ENCODE measurements around a stretch of chr10.

DNA sequence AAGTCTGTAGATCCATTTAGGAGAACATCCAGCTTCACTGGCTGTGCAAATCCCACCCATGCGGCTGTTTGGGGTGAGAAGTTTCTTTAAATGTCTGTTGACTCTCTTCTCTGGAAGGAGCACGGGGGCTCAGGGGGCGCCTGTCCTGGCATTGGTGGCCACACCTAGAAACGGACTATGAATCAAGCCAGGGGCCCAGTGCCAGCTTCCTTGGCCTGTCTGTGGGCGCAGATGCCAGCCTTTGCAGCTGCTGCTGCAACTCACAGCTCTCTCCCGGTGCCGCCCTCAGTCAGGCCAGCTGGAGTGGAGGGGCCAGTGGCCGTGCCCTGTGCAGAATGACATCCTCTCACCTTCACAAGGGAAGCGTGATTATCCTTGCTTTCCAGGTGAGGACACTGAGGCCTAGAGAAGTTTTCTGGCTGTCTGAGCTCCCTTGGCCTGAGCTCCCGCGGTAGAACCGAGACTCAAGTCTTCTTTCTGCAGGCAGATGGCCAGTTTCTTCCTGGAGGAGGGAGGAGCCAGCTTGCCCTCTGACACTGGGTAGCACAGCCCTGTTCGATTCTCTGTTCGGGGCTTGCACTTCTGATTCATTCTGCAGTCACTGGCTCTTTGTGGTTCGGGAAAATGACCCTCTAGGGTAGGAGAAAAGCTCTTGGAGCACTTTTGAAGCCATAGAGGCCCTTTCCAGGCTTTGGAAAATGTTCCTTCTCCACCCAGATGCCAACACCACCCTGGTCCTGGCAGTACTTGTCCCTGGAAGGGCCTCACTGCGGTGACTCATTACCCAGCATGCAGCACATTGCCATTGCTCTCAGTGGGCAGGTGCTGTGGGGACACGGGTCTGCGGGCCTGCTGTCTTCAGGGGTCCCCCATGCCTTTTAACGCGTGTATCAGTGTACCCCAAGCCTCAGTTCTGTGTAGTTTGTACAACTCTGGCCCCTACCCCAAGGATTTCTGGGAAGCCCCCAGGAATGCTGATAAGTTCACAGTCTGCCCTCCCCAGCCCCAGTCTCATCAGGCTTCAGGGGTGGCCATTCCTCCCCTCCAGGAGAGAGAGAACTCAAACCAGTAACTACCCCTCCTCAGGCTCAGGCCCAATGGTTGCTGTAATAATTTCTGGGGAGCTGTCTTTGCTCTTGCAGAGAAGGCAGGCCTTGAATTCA lies 11.7 kb downstream of the CHST3 start:
- RAMPAGE, long total RNA = no peak
- RRBS = no CpG with 5 or more reads among the region's 20 CpGs
PRO-cap:
- standard = no peak
- CoPRO, capped RNA only, 2 experiments = no peak in any of the 2 experiments
- CoPRO, capped and uncapped RNA, 2 experiments = no peak in any of the 2 experiments
- CoPRO, uncapped RNA only, 2 experiments = no peak in any of the 2 experiments
CAGE:
- cytosol, long polyA plus RNA = no peak
- long polyA plus RNA = no peak
- nucleolus, long total RNA = no peak
- nucleus, long polyA plus RNA = no peak

DNA sequence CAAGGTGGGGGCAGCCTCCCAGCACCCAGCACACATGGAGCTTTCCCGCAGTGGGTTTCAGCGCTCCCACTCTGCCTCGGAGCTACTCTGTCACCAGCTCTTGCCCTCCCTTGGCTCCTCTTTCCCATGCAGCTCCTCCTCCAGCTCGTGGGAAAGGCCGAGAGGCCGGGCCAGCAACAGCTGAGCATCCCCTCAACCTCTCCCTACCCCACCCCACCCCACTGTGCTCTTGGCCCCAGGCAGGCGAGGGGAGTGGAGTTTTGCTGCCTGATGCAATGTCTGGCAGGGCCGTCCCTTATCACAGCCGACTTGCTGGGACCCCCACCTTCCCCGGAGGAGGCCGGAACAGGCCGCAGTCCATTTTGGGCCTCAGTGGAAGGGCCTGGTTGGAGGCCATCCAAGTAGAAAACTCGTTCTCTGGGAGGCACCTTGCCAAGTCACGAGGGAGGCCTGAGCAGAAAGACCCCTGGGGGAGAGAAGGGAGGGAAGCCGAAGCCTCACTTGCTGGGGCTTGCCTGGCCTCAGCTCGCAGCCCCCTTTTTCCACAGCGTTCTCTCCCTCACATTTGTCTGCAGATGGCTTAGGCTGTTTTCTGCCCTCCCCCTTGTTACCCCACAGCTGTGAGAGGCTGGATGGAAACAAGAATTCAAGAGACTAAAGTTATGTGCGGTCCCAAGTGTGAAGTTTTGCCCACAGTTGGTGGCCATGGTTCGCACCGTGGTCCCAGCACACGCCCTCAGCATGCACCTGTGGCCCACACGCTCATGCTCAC lies 35.3 kb downstream of the CHST3 start:
- RAMPAGE, long total RNA = no peak
- RRBS = no CpG with 5 or more reads among the region's 22 CpGs
PRO-cap:
- standard = no peak
- CoPRO, capped RNA only, 2 experiments = no peak in any of the 2 experiments
- CoPRO, capped and uncapped RNA, 2 experiments = no peak in any of the 2 experiments
- CoPRO, uncapped RNA only, 2 experiments = no peak in any of the 2 experiments
CAGE:
- cytosol, long polyA plus RNA = no peak
- long polyA plus RNA = no peak
- nucleolus, long total RNA = no peak
- nucleus, long polyA plus RNA = no peak

DNA sequence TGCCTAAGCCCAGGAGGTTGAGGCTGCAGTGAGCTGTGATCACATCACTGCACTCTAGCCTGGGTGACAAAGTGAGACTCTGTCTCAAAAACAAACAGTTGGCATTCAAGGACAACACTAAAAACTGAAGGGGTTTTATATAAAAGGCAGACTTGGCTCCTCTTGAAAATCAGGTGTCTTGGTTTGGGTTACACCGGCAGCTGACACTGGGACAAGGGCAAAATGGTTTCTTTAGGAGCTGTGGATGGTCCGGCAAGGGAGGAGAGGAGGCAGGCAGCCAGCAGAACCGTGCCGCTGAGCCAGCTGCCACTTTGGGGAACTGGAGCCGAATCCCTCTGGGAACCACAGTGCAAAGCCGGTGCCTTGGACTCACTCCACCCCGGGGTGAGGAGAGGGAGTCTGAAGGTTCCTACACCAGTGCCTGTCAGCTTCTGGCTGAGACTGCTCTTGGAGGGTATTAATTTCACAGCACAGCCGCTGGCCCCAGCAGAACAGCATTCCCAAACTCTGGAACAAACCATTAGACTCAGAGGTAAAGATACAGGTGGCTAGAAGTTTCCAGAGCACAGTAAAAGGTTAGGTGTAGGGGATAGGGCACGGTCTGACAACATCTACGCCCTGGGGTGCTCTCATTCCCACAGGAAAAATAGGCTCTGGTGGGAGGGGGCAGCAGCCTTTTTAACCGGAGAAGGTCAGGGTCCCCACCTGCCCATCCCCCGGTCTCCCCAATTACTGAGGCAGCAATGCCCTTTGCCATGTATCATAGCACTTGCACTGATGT lies 52.8 kb downstream of the CHST3 start:
- RAMPAGE, long total RNA = no peak
- RRBS = 0% methylated on average over 1 of the region's 12 CpGs
PRO-cap:
- standard = no peak
- CoPRO, capped RNA only, 2 experiments = no peak in any of the 2 experiments
- CoPRO, capped and uncapped RNA, 2 experiments = no peak in any of the 2 experiments
- CoPRO, uncapped RNA only, 2 experiments = no peak in any of the 2 experiments
CAGE:
- cytosol, long polyA plus RNA = no peak
- long polyA plus RNA = no peak
- nucleolus, long total RNA = no peak
- nucleus, long polyA plus RNA = no peak

DNA sequence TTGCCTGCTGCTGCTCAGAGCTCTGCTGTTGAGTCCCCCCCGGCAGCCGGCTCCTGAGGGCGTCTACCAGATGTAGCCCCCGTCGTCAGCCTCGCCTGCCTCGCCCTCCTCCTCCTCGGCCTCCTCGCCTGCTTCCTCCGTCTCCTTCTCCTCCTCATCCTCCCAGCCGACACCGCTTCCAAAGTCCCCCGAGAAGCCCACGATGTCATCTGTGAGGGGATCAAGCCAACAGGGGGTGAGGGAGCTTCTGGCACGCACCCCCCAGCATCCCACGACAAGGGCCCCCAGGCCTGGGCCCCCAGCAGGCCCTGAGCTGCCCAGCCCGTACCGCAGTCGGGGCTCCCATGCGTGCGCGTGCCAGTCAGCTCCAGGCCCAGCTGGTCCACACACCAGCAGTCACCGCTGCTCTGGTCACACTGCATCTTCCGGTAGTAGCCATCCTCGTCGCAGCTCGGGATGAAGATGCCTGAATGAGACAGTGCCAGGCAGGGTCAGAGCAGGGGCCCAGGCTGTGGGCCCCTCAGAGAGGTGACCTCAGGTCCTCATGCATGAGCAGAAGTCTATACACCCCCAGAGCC lies 25.6 kb downstream of the SPOCK2 start:
- RAMPAGE, long total RNA = no peak
- RRBS = no CpG with 5 or more reads among the region's 27 CpGs
PRO-cap:
- standard = no peak
- CoPRO, capped RNA only, 2 experiments = no peak in any of the 2 experiments
- CoPRO, capped and uncapped RNA, 2 experiments = no peak in any of the 2 experiments
- CoPRO, uncapped RNA only, 2 experiments = no peak in any of the 2 experiments
CAGE:
- cytosol, long polyA plus RNA = no peak
- long polyA plus RNA = no peak
- nucleolus, long total RNA = no peak
- nucleus, long polyA plus RNA = no peak

GRCh38 chr10:72073589-72074091 lies 14.7 kb downstream of the SPOCK2 start:
- RAMPAGE, long total RNA = no peak
- RRBS = no CpG with 5 or more reads among the region's 8 CpGs
PRO-cap:
- standard = no peak
- CoPRO, capped RNA only, 2 experiments = no peak in any of the 2 experiments
- CoPRO, capped and uncapped RNA, 2 experiments = no peak in any of the 2 experiments
- CoPRO, uncapped RNA only, 2 experiments = no peak in any of the 2 experiments
CAGE:
- cytosol, long polyA plus RNA = no peak
- long polyA plus RNA = no peak
- nucleolus, long total RNA = no peak
- nucleus, long polyA plus RNA = no peak

DNA sequence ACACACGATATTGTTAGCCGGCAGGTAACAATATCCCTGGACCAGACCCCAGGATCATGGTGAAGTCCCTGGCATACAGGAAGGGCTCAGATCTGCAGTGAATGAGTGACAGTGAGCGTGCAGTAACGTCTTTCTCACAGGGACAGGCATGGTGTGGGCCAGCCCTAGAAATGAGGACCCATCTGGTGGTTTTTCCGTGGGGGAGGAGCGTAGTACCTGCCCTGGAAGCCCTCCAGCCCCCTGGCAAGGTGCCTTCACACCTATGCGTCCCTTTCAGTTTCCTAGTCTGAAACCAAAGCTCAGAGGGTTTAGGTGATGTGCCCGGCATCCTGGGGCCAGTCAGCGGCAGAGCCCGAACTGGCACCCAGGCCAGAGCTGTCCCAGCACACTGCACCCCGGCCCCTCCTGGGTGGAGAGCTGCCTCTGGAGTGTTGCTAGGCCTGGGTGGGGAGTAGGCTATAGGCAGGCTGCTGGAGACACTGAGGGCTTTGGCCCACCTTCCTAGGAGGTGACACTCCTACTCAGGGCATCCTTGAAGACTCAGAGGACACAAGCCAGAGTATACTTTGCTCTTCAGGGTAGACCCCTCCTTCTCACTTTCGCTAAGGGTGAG lies 4.2 kb downstream of the SPOCK2 start:
- RAMPAGE, long total RNA = no peak
- RRBS = 69% methylated on average over 4 of the region's 12 CpGs
PRO-cap:
- standard = no peak
- CoPRO, capped RNA only, 2 experiments = no peak in any of the 2 experiments
- CoPRO, capped and uncapped RNA, 2 experiments = no peak in any of the 2 experiments
- CoPRO, uncapped RNA only, 2 experiments = no peak in any of the 2 experiments
CAGE:
- cytosol, long polyA plus RNA = no peak
- long polyA plus RNA = no peak
- nucleolus, long total RNA = no peak
- nucleus, long polyA plus RNA = no peak

DNA sequence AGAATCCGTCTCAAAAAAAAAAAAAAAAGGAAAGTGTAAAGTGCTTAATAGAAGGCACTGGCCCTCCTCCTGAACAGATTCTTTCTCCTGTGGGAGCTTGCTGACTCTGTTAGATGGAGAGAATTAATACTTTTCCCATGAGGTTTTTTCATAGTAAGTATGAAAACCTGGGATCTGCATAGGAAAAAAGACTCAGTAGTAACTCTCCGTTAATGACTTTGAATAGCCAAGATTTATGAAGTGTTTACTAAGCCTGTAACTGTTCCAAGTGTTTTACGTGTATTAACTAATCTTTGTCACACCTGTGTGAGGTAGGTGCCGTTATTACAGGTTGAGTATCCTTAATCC lies 1.4 kb upstream of the ASCC1 start:
- RAMPAGE, long total RNA = no peak
- RRBS = no CpG with 5 or more reads among the region's 4 CpGs
PRO-cap:
- standard = no peak
- CoPRO, capped RNA only, 2 experiments = no peak in any of the 2 experiments
- CoPRO, capped and uncapped RNA, 2 experiments = no peak in any of the 2 experiments
- CoPRO, uncapped RNA only, 2 experiments = peak in 1 of 2 experiments; most common plus-strand start position 236 of the sequence (in 1)
CAGE:
- cytosol, long polyA plus RNA = no peak
- long polyA plus RNA = no peak
- nucleolus, long total RNA = no peak
- nucleus, long polyA plus RNA = no peak

- RAMPAGE, long total RNA = no peak
- RRBS = no CpG with 5 or more reads among the region's 1 CpG
PRO-cap:
- standard = no peak
- CoPRO, capped RNA only, 2 experiments = no peak in any of the 2 experiments
- CoPRO, capped and uncapped RNA, 2 experiments = no peak in any of the 2 experiments
- CoPRO, uncapped RNA only, 2 experiments = no peak in any of the 2 experiments
CAGE:
- cytosol, long polyA plus RNA = no peak
- long polyA plus RNA = no peak
- nucleolus, long total RNA = no peak
- nucleus, long polyA plus RNA = no peak
These were observed 23.0 kb upstream of the DDIT4 start for GRCh38 chr10:72250644-72251144.

- RAMPAGE, long total RNA = no peak
PRO-cap:
- standard = no peak
- CoPRO, capped RNA only, 2 experiments = no peak in any of the 2 experiments
- CoPRO, capped and uncapped RNA, 2 experiments = no peak in any of the 2 experiments
- CoPRO, uncapped RNA only, 2 experiments = no peak in any of the 2 experiments
CAGE:
- cytosol, long polyA plus RNA = no peak
- long polyA plus RNA = no peak
- nucleolus, long total RNA = no peak
- nucleus, long polyA plus RNA = no peak
These were observed 17.7 kb upstream of the DDIT4 start for GRCh38 chr10:72255948-72256480.

- RAMPAGE, long total RNA = no peak
- RRBS = no CpG with 5 or more reads among the region's 6 CpGs
PRO-cap:
- standard = no peak
- CoPRO, capped RNA only, 2 experiments = no peak in any of the 2 experiments
- CoPRO, capped and uncapped RNA, 2 experiments = no peak in any of the 2 experiments
- CoPRO, uncapped RNA only, 2 experiments = no peak in any of the 2 experiments
CAGE:
- cytosol, long polyA plus RNA = no peak
- long polyA plus RNA = no peak
- nucleolus, long total RNA = no peak
- nucleus, long polyA plus RNA = no peak
These were observed 4.8 kb downstream of the DDIT4 start for GRCh38 chr10:72278376-72279135.

DNA sequence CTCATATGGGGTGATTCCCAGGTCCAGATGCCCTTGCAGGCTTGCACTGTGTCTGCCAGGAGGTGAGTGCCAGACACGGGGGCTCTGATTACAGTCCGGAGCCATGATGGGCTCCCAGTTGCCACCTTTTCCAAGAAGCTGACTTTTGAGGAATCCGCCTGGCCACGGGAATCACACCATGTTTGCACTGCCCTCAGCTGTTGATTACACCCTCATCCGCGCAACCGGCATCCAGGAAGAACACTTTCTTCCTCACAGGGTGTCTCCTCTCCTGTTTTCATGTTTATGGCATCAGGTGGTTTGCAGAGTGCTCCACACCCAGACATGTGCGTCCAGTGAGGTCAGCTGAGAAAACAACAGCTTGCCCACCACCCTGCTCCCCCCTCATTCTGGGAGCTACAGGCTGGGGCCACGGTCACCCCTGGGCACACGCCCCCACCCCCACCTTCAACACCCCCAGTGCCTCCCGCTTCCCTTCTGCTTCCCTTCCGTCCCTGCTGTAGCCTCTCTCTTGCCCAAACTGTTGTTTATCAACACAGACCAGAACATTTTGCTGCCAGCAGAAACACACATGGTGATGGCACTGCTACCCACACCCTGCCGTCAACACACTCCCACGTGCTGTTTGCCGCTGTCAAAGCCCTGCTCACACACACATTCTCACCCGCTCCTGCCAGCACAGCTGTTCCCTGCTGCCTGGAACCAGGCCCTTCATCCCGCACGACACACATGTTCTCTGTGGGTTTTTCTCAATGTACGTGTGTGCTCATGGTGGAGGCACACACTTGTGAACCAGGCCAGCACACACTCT lies 35.8 kb downstream of the DDIT4 start:
- RAMPAGE, long total RNA = no peak
- RRBS = no CpG with 5 or more reads among the region's 19 CpGs
PRO-cap:
- standard = no peak
- CoPRO, capped RNA only, 2 experiments = no peak in any of the 2 experiments
- CoPRO, capped and uncapped RNA, 2 experiments = no peak in any of the 2 experiments
- CoPRO, uncapped RNA only, 2 experiments = no peak in any of the 2 experiments
CAGE:
- cytosol, long polyA plus RNA = no peak
- long polyA plus RNA = no peak
- nucleolus, long total RNA = no peak
- nucleus, long polyA plus RNA = no peak

- RAMPAGE, long total RNA = no peak
- RRBS = no CpG with 5 or more reads among the region's 3 CpGs
PRO-cap:
- standard = bidirectional peak, plus-strand start at chr10:72637677, minus-strand start at chr10:72637589
- CoPRO, capped RNA only, 2 experiments = no peak in any of the 2 experiments
- CoPRO, capped and uncapped RNA, 2 experiments = no peak in any of the 2 experiments
- CoPRO, uncapped RNA only, 2 experiments = no peak in any of the 2 experiments
CAGE:
- cytosol, long polyA plus RNA = no peak
- long polyA plus RNA = no peak
- nucleolus, long total RNA = no peak
- nucleus, long polyA plus RNA = no peak
These were observed 11.6 kb upstream of the MICU1 start for GRCh38 chr10:72637425-72637901.

- RAMPAGE, long total RNA = no peak
- RRBS = no CpG with 5 or more reads among the region's 7 CpGs
PRO-cap:
- standard = no peak
- CoPRO, capped RNA only, 2 experiments = no peak in any of the 2 experiments
- CoPRO, capped and uncapped RNA, 2 experiments = no peak in any of the 2 experiments
- CoPRO, uncapped RNA only, 2 experiments = no peak in any of the 2 experiments
CAGE:
- cytosol, long polyA plus RNA = no peak
- long polyA plus RNA = no peak
- nucleolus, long total RNA = no peak
- nucleus, long polyA plus RNA = no peak
These were observed 6.8 kb upstream of the OIT3 start for GRCh38 chr10:72886347-72887607.

DNA sequence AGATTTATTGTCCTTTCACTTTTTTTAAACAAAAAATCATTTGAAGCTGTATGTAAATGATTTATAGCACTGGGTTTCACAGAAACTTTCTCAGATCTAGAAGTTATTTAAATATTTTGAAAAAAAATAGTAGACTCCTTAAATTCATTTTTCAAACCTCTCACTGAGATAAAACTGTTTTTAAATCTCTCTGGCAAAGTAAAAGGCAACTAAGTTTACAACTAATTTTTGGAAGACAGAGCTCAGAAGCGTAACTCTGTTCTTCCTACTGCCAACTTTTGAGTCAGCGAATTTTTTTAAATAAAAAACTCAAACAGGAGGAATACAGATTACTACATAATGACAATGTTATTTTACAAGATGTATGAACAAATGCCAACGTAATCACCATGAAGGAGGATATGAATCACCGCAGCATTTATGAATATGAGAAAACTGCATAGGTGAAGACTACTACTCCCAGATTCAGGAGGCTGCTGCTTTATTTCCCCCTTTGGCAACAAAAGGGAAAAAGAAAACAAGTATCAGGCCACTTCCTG lies 52.4 kb downstream of the P4HA1 start:
- RAMPAGE, long total RNA = no peak
- RRBS = no CpG with 5 or more reads among the region's 4 CpGs
PRO-cap:
- standard = no peak
- CoPRO, capped RNA only, 2 experiments = no peak in any of the 2 experiments
- CoPRO, capped and uncapped RNA, 2 experiments = no peak in any of the 2 experiments
- CoPRO, uncapped RNA only, 2 experiments = peak in 1 of 2 experiments; most common minus-strand start position 113 of the sequence (in 1)
CAGE:
- cytosol, long polyA plus RNA = no peak
- long polyA plus RNA = no peak
- nucleolus, long total RNA = no peak
- nucleus, long polyA plus RNA = no peak

GRCh38 chr10:73232577-73233351 lies 14.3 kb downstream of the DNAJC9 start:
- RAMPAGE, long total RNA = no peak
- RRBS = no CpG with 5 or more reads among the region's 9 CpGs
PRO-cap:
- standard = no peak
- CoPRO, capped RNA only, 2 experiments = no peak in any of the 2 experiments
- CoPRO, capped and uncapped RNA, 2 experiments = peak in 1 of 2 experiments; most common plus-strand start chr10:73232907 (in 1); most common minus-strand start chr10:73232784 (in 1)
- CoPRO, uncapped RNA only, 2 experiments = peak in 1 of 2 experiments; most common plus-strand start chr10:73232727 (in 1); most common minus-strand start chr10:73232720 (in 1)
CAGE:
- cytosol, long polyA plus RNA = no peak
- long polyA plus RNA = no peak
- nucleolus, long total RNA = no peak
- nucleus, long polyA plus RNA = no peak

DNA sequence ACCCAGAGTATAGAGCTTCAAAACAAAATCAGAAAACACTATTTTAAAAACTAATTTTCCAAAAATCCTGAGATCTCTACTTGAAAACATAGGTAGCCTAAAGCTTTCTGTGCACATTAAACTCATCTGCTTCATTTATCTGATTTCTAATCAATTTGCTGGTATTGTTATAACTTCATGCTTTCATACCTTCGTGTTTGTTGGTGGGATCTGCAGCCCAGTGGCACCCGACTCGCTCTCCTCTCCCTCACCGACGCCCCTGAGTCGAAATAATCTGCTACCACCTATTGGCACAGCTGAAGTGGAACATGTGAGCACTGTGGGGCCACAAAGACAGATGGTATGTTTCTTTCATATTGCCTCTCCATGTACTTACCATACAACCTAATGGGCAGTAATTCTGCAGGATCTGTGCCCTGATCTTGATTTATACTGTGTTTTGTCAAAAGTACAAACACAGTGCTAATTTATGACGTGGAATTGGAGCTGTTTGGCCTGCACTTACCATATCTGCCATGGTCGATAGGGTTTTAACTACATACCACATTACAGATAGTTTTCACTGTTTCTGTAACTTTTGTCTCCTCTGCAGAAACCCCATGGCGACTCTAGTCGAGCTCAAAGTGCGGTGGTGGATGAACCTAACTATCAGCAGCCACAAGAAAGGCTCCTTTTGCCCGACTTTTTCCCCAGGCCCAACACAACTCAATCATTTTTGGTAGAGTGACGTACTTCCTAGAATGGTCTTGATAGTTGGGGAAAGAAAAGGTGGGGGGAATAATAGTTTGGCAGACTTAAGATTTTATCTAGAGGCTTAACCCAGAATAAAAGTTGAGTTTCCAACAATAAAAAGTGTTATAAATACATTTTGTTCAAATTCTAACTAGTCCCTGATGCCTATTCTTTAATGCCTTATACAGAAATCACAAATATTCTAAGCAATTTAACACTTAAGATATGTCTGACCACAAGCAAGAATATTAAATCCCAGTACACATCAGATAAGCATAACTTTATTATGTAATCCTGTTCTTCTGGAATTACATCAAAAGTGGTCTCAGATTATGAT lies 12.1 kb downstream of the DNAJC9 start:
- RAMPAGE, long total RNA = no peak
- RRBS = no CpG with 5 or more reads among the region's 13 CpGs
PRO-cap:
- standard = no peak
- CoPRO, capped RNA only, 2 experiments = no peak in any of the 2 experiments
- CoPRO, capped and uncapped RNA, 2 experiments = no peak in any of the 2 experiments
- CoPRO, uncapped RNA only, 2 experiments = peak in 1 of 2 experiments; most common plus-strand start position 153 of the sequence (in 1); most common minus-strand start position 137 of the sequence (in 1)
CAGE:
- cytosol, long polyA plus RNA = no peak
- long polyA plus RNA = no peak
- nucleolus, long total RNA = start-site peak on the plus strand centred at position 102 of the sequence, 244 bp wide, 5 reads
- nucleus, long polyA plus RNA = no peak

- RAMPAGE, long total RNA = no peak
- RRBS = no CpG with 5 or more reads among the region's 4 CpGs
PRO-cap:
- standard = bidirectional peak, plus-strand start at chr10:73253459, minus-strand start at chr10:73253346
- CoPRO, capped RNA only, 2 experiments = no peak in any of the 2 experiments
- CoPRO, capped and uncapped RNA, 2 experiments = no peak in any of the 2 experiments
- CoPRO, uncapped RNA only, 2 experiments = no peak in any of the 2 experiments
CAGE:
- cytosol, long polyA plus RNA = no peak
- long polyA plus RNA = no peak
- nucleolus, long total RNA = no peak
- nucleus, long polyA plus RNA = no peak
These were observed 819 bp upstream of the MRPS16 start for GRCh38 chr10:73253220-73253706.

Data from K562 (cell line).